ENCODE measurements around a stretch of chr15.

- PRO-cap, result no peak
Observed at GRCh38 chr15:45704358-45705280, 69.8 kb downstream of the SQOR start.

DNA sequence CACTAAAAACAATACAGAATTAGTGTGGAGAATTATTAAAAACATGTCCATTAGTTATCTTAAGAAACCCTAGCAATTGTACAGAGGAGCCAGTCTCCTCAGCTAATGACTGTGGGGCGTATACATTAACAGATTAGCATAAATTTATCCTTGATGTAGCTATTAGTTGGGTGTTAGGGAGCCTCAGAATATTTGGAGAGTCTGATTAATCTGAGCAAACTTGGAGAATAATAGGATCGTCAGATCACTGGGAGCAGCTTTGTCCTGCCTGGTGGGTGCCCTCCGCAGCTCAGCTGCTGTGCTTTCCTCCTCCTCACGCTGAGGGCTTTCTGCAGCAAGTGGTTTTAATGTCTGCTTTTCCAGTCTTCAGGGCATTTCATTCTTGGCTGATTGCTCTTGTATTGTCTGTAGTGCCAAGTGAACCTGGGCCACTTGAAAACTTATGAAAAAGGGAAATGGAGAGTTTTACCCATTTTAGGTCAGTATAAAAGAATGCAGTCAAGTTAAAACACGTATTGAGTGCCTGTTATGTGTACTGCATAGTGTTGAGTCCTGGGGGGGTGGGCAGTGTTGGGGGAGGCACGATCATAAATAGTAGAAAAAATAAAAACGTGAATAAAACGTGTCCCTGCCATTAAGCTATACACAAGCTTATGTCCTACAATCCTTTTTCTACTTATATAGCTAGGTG, 417.3 kb upstream of the SEMA6D start:
- PRO-cap, result no peak

DNA sequence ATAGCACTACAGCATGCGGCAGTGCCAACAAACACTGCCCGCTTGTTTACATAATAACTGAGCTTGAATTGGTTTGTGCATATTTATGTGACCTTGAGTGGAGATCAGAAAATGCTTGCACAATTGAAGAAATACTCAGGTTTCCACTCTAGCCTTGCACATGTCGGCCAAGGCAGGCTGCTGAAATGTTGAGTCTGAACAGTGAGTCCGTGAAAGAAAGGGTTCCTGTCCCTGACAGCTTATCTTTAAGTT, 385.2 kb upstream of the SEMA6D start:
- PRO-cap, result no peak

DNA sequence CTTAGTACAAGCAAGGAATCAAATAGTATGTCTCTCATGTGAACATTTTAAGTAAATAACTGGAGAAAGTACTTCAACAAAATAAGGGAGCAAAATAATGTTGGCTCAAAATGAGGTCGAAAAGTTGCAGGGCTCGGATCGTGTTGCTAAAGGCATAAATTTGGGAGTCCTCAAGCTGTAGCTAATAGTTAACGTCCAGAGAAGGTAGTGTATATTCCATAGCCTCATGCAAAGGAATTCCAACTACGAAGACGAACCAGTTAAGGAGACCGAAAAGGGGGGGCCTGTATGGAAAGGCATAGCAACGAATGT, 864 bp upstream of the DUT start:
- PRO-cap, result no peak

- PRO-cap, result no peak
Observed at GRCh38 chr15:48432668-48433033, 101.4 kb downstream of the DUT start.

DNA sequence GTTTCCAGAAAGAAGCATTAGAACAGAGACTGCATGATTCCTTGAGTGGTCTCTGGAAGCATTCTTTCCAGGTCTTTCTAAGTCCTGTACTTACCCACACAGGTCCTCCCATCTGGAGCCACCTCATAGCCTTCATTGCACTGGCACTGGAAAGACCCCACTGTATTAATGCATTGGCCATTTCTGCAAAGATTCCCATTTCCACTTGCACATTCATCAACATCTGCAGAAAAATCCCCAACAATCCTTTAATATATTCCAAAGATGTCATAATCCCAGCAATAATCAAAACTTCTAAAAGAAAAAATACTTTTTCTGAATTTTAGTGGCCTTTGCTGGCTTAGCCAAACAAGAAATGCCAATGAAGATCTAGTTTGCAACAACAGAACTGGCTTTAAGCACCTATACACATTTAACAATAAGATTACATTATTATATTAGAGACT, 114.1 kb downstream of the DUT start:
- PRO-cap, result no peak

- PRO-cap, result no peak
Observed at GRCh38 chr15:48456463-48456997, 125.3 kb downstream of the DUT start.

GRCh38 chr15:48467825-48468611, 136.8 kb downstream of the DUT start:
- PRO-cap, result no peak

GRCh38 chr15:48537449-48537930, 108.0 kb downstream of the FBN1 start:
- PRO-cap, result no peak

GRCh38 chr15:48644116-48645204, 1.0 kb downstream of the FBN1 start:
- PRO-cap, result bidirectional peak, plus-strand start at chr15:48644753, minus-strand start at chr15:48644652

DNA sequence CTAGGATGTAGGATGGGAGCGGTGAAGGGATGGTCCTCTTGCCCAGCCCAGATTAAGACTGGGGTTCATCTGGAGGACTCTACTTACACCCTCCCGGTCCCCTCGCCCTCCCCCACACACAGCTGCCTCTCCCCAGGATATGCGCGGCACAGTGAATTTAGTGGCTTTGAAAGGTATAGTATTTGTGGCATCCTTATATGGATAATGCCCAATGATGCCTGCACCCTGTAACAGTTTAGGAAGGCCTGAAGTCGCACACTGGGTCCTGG, 900 bp upstream of the FBN1 start:
- PRO-cap, result no peak

DNA sequence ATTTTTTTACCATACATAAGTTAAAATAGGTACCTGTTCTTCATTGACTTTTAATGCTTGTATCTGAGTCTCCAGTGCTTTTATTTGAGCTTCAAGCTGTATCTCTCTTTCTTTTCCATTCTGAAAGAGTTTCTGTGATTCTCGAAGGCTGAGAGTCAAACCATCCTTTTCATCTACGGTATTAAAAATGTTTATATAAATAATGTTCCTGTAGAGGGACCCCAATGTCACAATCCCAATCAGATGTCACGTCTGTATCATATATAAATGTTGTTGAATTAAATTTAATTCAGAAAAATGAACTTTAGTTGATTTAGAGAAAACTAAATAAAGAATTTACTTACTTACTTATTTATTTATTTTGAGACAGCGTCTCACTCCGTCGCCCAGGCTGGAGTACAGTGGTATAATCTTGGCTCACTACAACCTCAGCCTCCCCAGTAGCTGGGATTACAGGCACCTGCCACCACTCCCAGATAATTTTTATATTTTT, 19.6 kb downstream of the CEP152 start:
- PRO-cap, result no peak

GRCh38 chr15:48897533-48897883, 19.6 kb downstream of the EID1 start:
- PRO-cap, result no peak

GRCh38 chr15:50114203-50114803, 4.7 kb downstream of the ATP8B4 start:
- PRO-cap, result unidirectional peak, minus-strand start at chr15:50114534; unidirectional peak, minus-strand start at chr15:50114571

GRCh38 chr15:50238024-50238467, 27.5 kb downstream of the HDC start:
- PRO-cap, result no peak

- PRO-cap, result no peak
Observed at GRCh38 chr15:50238468-50238778, 27.1 kb downstream of the HDC start.

DNA sequence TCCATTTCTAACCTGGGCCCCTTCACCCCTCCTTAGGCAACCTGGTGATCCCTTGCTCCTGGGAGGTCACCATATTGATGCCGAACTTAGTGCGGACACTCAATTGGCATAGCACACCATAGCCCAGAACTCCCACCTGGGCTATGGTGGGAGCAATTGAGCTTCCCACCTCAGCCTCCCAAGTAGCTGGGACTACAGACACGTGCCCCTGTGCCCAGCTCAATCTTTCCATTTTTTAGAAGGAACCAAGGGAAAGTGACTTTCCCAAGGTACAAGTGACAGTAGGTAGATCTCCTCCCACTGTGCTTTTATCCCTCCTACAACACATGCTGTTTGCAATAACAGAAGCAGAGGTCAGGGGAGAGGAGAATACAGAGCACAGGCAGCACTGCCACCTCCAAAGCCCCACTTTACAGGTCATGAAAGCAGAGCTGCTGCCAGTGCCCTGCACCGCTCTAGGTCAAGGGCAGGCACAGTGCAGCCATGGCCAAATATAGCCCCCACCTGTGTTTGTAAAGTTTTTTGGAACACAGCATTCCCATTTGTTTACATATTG, 20.7 kb downstream of the HDC start:
- PRO-cap, result no peak

DNA sequence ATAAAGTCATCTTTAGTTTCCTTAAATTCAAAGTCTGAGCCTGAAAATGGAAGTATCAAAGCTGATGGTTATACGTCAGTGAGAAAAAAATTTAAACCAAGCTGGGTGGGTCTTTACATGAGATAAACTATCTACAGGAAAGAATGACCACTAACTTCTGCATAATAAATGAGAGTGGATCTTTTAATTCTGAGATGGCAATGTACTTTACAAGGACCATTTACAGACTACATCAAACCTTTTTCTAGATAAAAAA, 1.5 kb downstream of the GABPB1 start:
- PRO-cap, result no peak

- PRO-cap, result no peak
Observed at GRCh38 chr15:50536969-50537526, 9.4 kb downstream of the USP50 start.

DNA sequence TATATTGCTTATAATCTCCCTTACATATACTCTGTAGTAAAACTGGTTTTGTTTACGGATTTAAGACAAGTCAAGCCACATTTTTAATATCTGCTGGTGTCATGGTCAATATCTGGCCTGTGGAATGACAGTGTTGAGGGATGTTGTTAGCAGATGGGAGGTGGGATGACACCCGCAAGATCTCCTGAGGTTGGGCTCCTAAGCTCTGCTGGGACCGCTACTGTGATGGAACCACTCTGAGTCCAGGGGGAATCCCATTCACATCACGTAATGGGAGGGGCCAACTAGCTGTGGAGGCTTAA, 18.6 kb downstream of the TNFAIP8L3 start:
- PRO-cap, result no peak